Pulmonary lymph node (tissue), 1 donor: ENCODE data around the gene WAPL.

DNA sequence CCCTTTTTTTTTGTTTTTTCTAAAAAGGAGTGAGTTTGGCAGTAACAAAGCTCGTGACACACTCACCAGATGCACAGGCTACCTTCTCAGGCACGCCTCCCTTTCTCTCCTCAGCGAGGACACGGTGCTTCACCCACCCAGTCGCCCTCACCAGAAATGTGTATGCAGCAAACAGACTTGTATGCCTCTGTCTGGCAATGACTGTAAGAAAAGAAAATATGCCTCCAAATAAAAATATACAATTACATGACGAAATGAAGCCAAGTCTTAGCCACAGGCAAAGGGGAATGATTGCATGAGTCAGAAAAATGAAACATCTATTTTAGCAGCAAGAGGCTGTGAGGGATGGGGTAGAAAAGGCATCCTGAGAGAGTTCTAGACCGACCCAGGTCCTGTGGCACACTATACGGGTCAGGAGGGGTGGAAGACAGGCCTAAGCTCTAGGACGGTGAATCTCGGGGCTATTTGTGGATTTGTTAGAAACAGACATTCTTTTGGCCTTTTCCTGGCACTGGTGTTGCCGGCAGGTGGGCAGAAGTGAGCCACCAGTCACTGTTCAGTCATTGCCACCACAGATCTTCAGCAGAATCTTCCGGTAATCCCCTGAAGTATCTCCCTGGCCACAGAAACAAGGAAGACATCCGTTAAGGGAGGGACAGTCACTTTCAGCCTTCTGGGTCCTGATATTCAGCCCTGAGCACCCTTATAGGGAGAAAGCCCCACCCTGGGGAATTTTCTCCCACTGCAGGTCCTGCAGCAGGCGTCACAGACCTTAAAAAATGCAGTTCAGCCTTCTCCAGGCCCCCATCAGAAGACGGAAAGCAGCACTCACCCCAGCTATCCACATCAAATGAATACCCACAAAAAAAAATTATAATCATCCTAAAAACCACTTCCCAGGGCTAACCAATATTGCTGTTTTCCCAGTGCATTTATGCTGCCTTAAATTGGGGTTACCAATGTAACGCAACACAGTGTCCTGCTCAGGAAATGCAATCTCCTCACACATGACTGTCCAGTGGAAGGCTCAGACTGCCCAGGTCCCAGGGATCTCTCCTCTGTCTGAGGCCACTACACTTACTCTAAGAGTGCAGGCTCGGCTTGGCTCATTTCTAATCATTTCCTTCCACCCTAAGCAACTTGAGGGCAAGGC, 23.1 kb downstream of the PLAC9 start:
- PRO-cap = no peak

- PRO-cap = bidirectional peak, plus-strand start at chr10:80188008, minus-strand start at chr10:80187969
These were observed 17.3 kb downstream of the ANXA11 start for GRCh38 chr10:80187815-80188683.

GRCh38 chr10:80191478-80192263, 13.7 kb downstream of the ANXA11 start:
- PRO-cap = unidirectional peak, plus-strand start at chr10:80191764

- PRO-cap = no peak
These were observed 2.1 kb downstream of the MAT1A start for GRCh38 chr10:80287336-80287790.

DNA sequence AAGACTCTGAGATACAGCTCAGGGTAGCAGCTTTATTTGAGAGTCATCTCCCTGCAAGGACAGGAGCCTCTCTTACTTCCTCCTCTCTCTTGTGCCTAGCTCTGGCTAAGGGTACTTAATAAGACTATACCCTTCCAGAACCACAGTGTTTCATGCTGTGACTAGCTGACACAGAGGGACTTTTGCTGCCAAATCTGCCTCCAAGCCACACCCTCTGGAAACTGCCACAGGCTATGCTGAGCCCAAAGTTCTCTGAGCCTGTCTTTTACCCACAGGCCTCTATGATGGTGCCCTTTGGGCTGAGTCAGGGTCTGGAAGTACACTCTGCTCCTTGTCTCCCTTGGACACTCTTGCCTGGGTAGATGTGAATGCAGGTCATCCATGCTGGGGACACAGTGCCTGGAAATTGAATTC, 22.6 kb downstream of the DYDC1 start:
- PRO-cap = no peak

DNA sequence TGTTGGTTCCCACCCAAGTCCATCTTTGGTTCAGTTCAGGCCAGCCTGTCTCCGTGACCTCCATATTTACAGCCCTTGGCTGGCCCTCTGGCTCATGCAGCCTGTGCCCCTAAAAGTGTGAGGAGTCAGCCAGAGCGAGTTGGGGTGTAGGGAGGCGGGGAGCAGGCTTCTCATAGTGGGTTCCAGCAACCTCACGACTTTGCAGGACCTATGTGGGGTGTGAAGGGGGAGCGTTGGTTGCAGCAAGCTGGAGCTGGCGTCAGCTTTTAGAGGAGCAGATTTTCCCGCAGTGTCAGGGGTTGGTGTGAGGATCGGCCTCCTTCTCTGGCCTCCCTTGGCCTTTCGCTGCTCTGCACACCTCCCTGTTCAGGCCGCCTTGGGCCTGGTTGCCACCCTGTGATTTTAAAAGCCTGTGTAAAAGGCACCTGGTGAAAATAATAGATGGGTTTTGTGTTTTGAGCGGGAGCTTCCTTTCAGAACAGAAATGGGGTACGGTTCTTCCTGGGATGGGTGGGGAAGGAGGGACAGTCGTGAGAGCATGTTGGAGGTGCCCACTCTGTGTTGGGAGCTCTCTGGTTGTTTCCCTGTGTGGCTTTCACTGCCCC, 9.9 kb downstream of the TSPAN14 start:
- PRO-cap = unidirectional peak, plus-strand start at position 211 of the sequence

GRCh38 chr10:80473584-80474609, 19.8 kb downstream of the TSPAN14 start:
- PRO-cap = no peak

DNA sequence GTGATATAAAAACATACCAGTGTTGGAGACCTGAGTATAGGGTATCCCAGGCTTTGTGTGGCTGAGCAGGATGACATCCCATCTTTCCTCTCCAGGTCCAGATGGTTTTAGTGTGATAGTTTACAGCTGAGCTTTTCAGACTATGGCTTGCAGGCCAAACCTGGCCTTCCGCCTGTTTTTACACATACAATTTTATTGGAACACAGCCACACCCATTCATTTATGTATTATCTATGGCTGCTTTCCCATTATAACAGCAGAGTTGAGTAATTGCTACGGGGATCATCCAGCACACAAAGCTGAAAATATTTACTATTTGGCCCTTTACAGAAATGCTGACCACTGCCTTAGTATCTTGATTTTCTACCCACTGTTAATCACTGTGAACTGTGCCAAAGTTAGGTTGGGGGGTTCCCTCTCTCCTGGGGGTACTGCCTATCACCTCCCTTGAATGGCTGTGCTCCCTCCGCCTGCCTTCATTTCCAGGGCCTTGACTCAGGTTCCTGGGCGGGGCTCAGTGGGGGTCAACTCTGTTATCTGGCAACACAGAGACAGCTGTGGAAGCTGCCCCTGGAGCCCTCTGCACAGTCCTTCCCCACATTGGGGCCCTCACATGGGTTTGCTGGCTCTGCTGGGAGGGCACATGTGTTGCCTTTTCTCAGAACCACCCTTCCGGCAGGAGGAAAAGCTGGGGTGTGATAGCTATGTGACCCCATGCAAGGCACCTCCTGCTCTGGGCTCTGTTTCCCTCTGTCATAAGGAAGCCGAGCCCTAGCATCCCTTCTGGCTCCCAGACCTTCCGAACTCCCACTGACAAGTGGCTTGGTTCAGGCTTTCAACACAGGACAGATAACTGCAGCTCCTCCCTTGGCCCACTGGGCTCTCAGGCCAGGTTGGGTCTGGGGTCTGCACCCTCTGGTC, 40.2 kb upstream of the SH2D4B start:
- PRO-cap = no peak

DNA sequence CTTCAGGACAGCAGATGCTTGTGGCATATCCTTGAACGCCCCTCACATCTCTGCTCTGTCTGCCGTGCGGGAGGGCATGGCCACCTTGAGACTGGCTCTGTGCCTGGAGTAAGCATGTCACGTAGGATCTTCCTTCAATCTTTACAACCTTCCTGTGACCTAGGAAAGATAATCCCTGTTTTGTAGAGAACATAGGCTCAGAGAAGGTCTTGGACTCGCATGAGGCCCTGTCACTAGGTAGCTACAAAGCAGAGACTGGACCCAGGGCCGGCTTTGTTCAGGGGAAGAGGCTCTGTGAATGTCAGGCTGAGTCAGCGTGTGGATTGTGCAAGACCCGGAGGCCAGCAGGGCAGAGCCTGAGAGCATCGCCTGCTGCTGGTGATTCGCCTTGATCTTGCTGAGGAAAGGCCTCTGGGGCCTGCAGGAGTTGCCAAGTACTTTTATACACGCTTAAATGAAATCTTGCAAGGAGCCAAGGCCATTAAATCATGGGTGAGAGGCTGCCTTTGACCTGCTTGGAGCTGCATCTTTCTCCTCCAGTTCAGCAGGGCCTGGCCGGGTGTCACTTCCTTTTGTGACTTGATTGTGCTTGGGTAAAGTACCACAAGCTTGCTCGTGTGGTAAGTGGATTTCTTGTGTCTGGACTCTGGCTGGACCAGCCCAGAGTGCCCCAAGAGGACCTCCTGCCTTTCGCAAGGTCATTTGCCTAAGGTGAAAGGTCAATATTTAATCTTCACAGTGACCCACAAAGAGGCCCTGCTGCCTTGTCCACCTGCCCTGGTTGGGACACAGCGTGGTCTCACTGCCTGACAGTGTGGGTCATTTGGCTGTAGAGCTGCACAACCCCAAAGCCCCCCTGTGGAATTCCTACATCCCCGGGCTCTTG, 38.8 kb upstream of the SH2D4B start:
- PRO-cap = no peak

- PRO-cap = no peak
These were observed 20.3 kb upstream of the SH2D4B start for GRCh38 chr10:80517154-80518113.

DNA sequence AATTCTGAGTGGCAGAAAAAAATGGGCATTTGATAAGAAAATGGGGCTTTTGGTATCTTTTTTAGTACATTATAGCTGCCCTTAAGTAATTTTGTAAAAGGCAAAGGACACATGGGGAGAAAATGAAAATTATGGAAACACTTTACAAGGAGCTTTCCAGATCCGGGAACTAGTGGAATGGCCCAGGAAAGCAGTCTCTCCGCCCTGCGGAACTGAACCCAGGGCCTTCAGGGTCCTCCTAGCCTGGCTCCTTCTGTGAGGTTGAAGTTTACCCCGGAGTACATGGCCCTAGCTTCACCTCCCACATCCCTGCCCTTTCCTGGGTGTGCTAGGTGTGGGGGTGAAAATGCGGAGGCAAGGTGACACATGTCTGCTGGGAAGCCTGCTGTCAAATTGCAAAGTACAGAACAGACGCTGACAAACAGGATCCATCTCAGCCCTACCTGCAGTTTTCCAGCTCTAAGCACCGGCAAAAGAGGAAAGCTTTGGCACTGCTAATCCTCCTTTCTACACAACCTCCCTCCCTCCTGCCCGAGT, 14.6 kb upstream of the GPR15LG start:
- PRO-cap = no peak

DNA sequence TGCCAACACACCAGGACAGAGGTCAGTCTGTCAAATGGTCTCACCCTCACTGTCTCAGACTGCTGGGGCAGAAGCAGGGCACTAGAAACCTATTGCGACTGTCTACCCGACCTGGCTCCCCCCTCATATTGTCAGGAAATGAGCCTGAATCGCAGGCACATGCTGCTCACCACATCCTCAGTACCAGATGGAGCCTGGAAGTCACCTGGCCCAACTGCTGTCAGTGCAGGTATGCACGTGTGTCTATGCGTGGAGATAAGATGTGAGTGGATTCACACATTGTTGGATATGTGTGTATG, 3.3 kb upstream of the CDHR1 start:
- PRO-cap = no peak

- PRO-cap = no peak
These were observed 35.3 kb downstream of the RGR start for GRCh38 chr10:84280098-84280638.

- PRO-cap = bidirectional peak, plus-strand start at chr10:84328589, minus-strand start at chr10:84328297
These were observed 404 bp upstream of the CCSER2 start for GRCh38 chr10:84327920-84328449.

DNA sequence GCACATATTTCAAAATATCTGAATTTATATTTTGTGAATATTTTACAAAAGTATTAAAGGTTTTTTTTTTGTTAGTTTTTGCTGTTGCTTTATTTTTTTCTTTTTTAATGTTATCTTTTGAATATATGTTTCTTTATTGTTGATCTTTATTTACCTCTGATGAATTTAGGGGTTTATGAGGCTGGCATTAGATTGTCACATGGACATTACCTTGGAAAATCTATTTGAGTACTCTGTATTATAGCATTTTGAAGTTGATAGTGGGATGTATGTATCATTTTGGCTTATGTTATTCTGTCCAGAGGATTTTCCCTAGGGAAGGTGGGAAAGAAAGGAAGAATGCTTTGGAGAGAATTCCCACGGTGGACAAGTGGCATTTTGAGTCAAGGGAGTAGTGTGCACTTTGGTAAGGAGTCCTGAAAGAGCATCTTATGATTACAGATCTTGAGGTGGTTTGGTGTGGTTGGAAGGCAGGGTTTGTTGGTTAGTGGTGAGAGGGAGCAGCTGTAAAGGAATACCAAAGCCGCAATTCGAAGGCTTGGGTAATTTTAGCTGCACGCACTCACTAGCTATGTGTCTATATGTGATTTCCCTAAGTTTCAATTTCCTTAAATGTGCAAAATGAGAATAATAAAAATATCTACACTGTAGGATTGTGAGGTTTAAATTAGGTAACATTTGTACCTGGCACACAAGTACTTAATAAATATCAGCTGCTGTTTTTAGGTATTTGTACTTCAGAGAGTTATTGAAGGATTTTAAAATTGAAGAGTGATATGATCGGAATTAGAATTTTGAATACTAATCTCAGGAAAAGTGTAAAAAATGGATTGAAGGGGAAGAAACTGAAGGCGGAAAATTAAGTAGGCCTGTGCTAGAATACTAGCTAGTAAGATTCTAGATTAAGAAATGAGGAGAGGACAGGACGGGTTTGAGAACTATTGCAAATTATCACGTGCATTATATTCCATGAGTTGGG, 16.2 kb downstream of the CCSER2 start:
- PRO-cap = no peak

DNA sequence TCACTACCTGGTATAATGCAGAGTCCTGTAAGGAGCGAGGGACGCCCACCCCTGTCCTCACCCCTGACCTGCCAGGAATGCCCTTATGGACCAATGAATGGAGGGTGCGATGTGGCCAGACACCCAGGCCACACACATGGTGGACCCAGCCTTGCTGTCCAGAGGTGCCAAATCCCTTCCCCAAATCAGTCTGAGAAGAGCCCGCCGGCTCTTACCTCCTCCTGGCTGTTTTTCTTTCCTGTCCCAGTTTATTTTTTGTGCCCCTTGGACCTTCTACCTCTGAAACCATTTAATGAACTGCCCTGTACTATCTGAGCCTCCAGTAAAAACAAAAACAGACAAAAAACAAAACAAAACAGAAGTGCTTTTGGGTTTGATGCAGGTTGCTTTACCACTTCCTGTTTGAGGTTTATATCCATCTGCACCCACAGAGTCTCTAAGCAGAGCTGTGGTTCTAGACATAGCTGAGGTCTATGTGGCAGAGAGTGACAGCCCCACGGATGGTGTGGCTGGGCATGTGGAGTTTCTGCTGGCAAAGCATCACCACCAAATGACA, 754.4 kb downstream of the GRID1 start:
- PRO-cap = bidirectional peak, plus-strand start at position 439 of the sequence, minus-strand start at position 286 of the sequence

DNA sequence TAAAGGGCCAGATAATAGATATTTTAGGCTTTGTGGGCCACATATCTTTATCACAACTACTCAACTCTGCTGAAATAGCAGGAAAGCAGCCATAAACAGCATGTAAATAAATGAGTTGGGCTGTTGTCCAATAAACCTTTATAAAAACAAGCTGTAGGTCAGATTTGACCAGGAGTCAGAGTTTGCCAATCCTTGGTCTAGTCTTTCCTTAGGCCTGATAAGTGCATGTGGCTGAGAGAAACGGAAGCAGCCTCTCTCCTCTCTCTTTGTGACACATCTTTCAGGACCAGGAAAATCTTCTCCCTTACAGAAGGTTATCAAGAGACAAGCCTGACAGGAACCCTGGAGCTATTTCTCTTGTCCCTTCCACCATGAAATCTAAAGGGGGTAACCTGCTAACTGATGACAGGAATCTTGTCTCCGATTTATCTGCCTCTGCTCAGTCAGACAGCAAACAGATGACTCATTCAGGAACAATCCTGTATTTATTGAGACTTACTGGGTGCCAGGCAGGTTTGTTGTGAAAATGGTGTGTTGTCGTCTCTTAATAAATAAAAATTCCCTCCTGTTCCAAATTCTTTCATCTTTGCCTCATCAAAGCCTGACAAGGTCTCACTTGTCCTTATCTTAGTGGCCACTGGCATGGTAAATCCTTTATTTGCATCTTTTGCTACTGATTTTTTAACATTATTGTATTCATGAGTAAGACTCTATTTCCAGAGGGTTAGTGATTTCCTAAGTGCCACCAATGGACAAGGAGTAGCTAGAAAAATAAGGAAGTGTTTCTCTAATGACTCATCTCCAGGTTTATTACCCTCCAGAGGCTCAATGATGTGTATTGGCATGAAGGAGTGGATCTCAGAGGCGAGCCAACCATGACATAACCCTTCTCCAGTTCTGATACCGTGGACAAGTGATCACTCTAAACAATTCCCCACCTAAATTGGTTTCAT, 724.2 kb downstream of the GRID1 start:
- PRO-cap = no peak

DNA sequence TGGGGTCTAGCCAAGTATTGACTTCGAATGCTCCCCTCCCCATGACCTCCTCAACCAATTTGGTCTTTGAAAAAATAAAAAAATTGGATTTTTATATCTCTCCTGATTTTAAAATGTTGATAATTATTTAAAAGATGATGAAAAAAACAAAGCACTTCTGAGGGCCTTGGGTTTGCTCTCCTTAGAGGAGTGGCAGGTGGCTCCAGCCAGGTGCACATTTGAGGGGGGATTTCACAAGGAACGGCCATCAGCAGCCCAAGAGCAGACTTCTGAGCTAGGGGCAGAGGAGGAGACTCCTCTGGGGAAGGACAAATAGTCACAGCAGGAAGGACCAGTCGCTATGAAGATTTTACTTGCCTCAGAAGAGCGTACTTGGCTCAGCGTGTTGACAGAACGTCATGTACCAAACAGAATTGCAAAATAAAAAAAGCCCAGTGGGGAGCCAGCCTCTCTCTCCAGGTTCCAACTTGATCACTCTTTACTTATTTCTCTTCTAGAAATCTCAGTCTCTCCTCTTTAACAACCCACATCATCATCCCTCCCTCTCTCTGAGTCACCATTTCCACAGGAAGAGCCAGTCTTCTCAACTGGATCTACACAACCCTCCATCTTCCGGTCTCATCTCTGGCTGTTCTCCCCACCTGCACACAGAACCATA, 718.5 kb downstream of the GRID1 start:
- PRO-cap = no peak

DNA sequence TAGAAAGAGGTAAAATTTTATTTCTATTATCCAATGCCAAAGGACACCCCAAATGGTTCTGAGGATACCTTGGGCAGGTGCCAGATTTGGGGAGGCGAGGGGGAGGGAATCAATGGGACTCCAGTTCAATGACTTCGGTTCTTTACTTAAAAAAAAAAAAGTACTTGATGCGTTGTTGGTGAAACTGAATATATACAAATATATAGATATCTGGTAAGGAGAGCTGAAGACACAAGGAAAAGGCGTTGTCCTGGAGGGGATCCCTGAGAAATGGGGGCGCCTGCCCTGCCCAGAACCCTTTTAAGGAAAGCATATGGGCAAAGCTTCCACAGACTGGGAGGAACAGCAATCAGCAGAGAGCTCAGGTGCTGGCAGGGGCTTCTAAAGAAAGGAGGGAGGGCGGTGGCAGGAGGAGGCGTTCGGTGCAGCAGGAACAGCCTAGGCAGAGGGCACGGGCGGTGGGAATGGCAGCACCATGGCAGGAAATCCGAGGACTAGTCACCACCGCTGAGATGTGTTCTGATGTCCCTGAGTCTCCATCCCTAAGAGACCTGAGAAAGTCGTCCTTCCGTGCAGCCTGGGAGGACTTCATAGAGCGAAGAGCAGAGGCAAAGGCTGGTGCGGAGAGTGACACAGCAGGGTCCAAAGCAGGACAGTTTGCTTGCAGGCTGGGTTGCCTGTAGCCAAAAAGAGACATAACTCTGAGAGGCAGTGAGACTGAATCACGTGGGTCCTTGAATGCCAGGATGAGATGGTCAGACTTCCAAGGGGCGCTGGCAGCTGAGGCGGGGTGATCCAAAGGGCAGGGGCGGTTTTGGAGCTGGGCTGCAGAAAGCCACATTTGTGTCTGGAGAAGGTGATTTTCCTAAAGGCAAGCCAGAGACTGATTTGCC, 35.6 kb upstream of the GRID1 start:
- PRO-cap = no peak

GRCh38 chr10:86520735-86521865, at the start of gene WAPL:
TSS of gene WAPL (minus strand) at chr10:86521792.
- PRO-cap = bidirectional peak, plus-strand start at chr10:86521089, minus-strand start at chr10:86520967; bidirectional peak, plus-strand start at chr10:86521960, minus-strand start at chr10:86521743